Karpas-422 (cell line): ENCODE data around the genes CHCT1, KCNH6 and MAP3K3.

DNA sequence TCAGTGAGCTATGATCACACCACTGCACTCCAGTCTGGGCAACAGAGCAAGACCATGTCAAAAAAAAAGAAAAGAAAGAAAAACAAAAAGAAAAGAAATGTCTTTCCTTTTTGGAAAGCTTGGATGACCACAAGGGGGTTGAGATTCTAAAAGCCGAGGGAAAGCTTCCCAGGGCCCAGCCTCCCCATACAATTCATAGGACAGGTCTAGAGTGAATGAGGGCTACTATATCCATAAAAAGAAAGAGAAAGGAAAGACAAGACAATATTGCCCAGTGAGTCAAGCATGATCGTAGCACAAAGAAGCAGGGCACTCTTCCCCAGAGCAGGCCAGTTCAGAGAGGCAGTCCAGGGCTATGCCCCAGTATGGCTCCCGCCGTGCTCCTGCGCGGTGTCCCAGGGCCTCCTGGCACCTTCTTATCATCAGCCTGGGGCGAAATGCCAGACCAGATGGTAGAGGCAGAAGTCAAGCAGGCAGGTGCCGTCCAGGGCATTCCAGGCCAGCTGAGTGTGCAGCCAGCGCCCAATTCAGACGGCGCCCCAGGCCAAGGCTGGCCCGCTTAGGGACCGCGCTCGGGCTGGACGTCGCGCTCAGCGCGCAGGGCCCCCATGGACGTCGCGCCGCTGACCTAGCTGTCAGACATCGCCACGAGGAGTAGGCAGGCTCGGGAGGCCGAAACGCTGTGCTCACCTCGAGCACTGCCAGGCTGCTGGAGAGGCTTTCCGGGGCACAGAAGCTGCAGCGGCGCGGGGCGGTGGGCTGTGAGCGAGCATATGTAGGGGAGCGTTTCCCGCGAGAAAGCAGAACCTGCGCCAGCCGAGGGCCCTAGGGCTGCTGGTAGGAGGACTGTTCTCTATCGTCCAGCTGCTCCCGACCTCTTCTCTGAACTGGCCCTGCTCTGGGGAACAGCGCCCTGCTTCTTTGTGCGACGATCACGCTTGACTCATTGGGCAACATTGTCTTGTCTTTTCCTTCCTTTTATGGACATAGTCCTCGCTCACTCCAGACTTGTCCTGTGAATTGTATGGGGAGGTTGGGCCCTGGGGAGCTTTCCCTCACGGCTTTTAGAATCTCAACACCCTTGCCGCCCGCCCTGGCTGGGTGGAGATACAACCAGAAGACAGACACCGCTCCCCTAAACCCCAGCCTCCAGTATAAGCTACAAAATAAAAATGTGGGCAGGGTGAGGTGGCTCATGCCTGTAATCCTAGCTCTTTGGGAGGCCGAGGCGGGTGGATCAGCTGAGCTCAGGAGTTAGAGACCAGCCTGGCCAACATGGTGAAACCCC, 8.6 kb upstream of the CA4 start:
- PRO-cap = no peak
- RAMPAGE, long total RNA = no peak

DNA sequence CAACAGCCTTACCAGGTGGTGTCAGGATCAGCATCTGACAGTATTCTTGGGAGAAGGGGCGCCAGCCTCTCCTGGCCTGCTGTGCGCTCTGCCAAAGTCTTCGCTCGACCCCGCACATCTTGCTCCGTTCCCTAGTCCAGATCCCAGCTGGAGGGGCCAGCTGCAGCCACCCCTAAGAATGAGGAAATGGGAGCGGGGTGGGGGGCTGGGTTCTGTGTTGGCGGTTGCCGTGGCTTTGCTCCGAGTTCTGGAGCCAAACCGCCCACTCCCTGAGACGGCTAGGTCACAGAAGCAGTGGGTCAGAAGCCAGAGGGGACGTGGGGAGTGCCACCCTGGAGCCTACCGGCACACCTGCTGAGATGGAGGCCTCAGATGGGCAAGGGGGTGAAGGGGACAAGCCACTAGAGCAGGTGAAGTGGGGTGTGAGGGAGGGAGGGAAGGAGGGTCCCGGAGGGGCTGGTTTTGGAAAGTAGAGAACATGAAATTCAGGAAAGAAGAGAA, at the start of gene CHCT1:
Gene CHCT1, plus strand, starts transcription at position 256 of the 501 bp plus-strand sequence.
- PRO-cap = no peak
- RAMPAGE, long total RNA = no peak

- PRO-cap = bidirectional peak, plus-strand start at chr17:60600331, minus-strand start at chr17:60599976
- RAMPAGE, long total RNA = no peak
Observed at GRCh38 chr17:60599866-60600127, 196 bp upstream of the PPM1D start.

DNA sequence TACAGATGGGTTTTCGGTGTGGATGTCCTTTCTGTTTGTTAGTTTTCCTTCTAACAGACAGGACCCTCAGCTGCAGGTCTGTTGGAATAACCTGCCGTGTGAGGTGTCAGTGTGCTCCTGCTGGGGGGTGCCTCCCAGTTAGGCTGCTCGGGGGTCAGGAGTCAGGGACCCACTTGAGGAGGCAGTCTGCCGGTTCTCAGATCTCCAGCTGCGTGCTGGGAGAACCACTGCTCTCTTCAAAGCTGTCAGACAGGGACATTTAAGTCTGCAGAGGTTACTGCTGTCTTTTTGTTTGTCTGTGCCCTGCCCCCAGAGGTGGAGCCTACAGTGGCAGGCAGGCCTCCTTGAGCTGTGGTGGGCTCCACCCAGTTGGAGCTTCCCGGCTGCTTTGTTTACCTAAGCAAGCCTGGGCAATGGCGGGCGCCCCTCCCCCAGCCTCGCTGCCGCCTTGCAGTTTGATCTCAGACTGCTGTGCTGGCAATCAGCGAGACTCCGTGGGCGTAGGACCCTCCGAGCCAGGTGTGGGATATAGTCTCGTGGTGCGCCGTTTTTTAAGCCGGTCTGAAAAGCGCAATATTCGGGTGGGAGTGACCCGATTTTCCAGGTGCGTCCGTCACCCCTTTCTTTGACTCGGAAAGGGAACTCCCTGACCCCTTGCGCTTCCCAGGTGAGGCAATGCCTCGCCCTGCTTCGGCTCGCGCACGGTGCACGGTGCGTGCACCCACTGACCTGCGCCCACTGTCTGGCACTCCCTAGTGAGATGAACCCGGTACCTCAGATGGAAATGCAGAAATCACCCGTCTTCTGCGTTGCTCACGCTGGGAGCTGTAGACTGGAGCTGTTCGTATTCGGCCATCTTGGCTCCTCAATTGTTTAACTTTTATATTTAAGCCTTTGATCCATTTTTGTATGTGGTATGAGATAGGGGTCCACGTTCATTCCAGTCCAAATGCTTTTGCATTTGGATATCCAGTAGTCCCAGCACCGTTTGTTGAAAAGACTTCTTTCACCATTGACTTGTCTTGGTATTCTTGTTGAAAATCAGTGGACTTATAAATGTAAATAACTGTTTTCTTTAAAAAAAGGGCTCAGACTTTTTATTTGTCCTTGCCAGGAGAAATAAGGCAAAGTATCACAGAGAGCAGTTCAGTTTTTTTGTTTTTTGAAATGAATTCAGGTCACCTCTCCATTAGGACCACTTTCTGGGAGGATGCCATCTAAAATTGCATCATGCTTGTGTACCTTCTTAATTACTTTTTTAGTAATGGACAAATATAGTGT, 209.4 kb downstream of the BCAS3 start:
- PRO-cap = no peak
- RAMPAGE, long total RNA = no peak

GRCh38 chr17:61069684-61070007, 330.0 kb upstream of the TBX2 start:
- PRO-cap = no peak
- RAMPAGE, long total RNA = no peak

GRCh38 chr17:61251965-61252582, 147.6 kb upstream of the TBX2 start:
- PRO-cap = no peak
- RAMPAGE, long total RNA = no peak

DNA sequence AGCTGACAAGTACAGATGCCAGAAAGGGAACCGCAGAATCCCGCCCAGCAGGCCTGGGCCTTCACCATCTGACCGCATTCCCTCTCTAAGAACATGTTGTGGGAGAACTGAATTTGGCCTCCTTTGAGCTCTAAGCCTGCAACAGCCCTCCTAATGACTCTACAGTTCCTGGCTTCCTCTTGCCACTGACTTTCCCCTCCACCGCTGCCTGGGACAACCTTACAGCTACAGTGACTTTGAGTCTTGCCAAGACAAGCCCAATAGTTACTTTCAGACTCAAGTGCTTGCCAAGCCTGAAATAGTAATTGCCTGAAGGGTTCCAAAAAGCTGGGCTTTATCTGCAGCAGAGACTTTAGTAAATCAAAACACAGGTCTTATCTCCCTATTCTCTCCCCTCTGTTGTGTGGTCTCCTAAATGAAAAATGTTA, 85.3 kb upstream of the TBX2 start:
- PRO-cap = no peak
- RAMPAGE, long total RNA = no peak

GRCh38 chr17:61322180-61323020, 77.2 kb upstream of the TBX2 start:
- PRO-cap = no peak
- RAMPAGE, long total RNA = no peak

DNA sequence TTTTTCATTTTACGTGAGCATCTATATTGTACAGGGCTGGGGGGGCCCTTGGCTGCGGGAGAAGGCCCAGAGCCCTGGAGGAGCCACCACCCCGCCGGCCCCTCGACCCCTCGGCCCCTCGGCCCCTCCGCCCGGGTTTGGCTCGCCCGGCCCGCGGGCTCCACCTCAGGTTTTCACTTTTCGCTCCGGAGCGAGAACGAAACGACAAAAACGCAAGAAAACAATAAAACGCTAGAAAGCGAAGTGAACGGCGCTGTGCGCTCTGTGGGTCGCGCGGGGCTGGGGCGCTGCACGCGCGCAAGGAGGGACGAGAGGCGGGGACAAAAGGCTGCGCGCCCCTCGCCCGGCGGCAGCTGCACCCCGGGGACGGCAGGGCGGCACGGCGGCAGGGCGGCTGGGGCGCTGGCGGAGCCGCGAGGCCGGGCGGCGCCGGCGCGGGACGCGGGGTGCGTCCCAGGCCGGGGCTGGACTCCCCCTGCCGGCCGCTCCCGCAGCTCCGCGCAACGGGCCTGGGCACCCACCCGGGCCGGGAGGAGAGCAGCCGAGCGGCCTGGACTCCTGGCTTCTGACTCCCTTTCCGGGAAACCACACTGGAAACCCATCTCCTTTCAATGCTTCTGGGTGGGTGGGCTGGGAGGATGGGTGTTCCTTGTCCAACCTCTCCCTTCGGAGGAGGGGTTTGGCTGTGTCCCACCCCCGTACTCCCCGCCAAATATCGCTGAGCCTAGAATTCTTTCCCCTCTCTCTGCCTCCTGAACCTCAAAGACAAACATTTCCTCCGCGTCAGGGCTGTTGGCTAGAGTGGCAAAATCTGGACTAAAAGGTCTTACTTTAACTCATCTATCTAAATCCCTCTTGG, 9.8 kb downstream of the TBX2 start:
- PRO-cap = no peak
- RAMPAGE, long total RNA = no peak

GRCh38 chr17:61416680-61417431, 17.2 kb downstream of the TBX2 start:
- PRO-cap = no peak
- RAMPAGE, long total RNA = no peak

DNA sequence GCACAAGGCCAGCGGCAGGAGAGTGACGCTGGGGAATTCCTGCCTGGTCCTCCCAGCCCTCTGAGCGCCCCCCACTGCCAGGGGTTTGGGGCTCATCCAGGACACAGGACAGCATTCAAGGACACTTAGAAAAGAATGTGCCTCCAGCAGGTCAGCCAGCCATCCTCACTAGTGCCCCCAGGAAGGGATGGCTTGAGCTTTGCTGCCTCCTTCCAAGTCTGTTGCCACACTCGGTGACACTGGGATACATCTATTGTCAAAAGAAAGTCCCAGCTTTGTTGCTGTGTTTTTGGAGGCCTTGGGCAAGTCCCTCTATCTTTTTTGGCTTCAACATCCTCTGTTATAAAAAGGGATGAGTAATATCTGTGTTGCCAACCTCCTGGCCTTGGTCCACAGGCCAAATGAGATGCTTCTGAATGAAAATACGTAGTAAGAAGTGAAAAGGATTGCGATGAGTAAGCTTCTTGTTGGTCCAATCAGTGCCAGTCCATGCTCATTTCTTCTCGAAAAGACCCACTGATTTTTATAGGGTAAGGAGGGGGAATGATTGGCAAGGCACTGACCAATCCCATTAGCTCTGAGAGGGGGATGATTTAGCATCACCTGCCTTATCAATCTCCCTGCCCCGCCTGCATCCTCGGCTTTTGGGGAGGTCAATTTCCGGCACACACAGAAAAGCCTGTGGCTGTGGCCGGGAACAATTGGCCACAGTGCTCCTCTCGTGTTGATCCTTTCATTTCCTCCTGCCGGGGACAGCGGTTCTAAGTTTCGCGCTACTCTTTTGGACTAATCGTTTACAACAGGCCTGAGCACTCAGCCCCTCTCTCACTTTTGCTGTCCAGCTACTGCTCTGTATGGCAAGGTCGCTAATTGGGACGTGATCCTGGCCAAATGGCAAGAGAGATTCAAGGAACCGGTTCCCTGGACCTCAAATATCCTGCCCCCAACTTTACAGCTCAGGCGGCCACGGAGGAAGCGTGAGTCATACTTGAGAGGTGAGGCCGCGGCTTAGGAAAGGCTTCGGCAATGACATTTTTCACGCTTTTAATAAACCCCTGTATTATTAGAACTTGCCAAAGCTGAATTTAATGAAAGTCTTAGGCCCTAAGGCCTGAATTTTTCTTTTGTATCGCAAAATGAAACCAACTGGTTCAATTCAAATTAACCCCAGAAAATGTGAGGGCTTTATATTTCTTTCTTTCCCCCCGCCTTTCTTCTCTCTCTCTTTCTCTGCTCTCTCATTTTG, 43.0 kb downstream of the TBX4 start:
- PRO-cap = no peak
- RAMPAGE, long total RNA = no peak

DNA sequence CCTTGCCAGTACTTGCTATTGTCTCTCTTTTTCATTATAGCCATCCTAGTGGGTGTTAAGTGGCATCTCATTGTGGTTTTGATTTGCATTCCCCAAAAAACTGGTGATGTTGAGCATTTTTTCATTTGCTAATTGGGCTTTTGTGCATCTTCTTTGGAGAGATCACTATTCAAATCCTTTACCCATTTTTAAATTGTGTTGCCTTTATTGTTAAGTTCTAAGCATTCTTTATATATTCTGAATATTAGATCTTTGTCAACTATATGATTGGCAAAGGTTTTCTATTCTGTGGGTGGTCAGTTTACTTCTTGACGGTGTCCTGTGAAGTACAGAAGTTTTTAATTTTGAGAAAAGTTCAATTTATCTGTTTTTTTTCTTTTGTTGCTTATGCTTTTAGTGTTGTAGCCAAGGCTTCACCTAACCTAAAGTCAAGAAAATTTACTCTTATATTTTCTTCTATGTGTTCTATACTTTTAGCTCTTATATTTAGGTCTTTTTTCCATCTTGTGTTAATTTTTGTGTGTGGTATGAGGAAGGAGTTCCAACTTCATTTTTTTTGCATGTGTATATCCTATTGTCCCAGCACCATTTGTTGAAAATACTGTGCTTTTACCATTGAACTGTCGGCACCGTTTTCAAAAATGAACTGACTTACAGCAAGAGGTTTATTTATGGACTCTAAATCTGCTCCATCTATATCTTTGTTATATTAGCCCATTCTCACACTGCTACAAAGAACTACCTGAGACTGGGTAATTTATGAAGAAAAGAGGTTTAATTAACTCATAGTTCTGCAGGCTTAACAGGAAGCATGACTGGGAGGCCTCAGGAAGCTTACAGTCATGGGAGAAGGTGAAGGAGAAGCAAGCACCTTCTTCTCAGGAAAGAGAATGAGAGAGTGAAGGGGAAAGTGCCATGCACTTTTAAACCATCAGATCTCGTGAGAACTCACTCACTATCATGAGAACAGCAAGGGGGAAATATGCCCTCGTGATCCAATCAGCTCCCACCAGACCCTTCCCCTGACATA, 65.2 kb downstream of the TLK2 start:
- PRO-cap = no peak
- RAMPAGE, long total RNA = no peak

- PRO-cap = no peak
- RAMPAGE, long total RNA = no peak
Observed at GRCh38 chr17:62616275-62616678, 11.2 kb upstream of the MRC2 start.

GRCh38 chr17:62692161-62693264, 65.0 kb downstream of the MRC2 start:
- PRO-cap = no peak
- RAMPAGE, long total RNA = no peak

DNA sequence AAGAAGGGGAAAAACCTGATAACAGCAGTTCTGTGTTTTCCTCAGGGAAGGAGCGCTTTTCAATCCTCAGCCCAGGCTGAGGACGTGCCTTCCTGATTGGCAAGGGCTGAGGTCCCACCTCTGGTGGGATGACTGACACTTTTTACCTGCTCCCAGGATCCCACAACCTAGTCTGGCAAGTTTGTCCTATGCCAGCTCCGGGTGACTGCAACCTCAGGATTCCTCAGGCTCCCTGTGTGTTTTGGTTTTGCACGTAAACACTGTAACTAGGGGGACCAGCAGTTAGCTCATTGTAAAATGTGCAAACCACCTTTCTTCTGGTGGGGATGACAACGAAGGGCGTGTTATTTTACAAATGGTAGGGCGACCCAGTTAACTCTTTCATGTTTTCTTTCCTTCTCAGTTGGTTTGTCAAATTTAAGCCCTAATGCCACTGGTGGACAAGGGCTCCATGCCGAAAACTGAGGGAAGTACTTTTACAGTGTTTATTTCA, 7.5 kb downstream of the MARCHF10 start:
- PRO-cap = no peak
- RAMPAGE, long total RNA = no peak

GRCh38 chr17:63116851-63117560, 151.0 kb downstream of the TANC2 start:
- PRO-cap = no peak
- RAMPAGE, long total RNA = no peak

DNA sequence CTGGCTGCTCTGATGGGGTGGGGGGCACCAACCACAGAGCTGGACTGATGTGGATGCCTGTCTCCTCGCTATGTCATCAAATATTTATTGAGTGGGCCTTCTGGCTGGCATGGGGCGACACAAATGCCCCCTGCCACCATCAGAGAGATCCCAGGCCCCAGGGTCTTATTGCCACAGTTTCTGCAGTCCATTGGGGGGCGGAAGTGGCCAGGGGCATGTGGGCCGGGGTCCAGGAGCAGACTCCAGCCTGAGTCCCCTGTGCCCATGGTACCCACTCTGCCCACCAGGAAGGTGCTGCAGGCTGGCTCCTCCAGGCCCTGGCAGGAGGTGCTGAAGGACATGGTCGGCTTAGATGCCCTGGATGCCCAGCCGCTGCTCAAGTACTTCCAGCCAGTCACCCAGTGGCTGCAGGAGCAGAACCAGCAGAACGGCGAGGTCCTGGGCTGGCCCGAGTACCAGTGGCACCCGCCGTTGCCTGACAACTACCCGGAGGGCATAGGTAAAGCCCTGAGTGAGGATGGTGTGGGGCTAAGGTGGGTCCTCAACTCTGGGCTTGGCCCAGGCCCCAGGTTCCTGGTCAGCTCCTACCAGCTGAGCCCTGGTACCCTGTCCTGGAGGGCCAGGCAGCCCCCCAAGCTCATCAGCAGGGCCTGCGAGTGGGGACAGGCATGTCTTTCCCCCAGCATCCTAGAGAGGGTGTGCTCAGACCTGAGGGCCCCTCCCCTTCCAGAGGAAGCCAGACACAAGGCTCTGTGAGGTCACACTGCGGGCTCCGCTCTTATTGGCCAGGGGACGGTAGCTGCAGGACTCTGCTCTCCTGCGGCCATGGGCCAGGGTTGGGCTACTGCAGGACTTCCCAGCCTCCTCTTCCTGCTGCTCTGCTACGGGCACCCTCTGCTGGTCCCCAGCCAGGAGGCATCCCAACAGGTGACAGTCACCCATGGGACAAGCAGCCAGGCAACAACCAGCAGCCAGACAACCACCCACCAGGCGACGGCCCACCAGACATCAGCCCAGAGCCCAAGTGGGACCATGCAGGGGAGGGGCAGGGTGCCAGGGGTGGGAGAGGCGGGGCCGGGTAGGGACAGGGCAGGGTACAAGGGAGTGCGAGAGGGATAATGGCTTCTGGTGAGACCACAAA, 7.6 kb downstream of the ACE start:
- PRO-cap = no peak
- RAMPAGE, long total RNA = no peak

GRCh38 chr17:63522893-63523658, at the start of gene KCNH6:
TSS of gene KCNH6 (plus strand) at chr17:63523358.
- PRO-cap = no peak
- RAMPAGE, long total RNA = no peak

- PRO-cap = bidirectional peak, plus-strand start at chr17:63622245, minus-strand start at chr17:63621903; unidirectional peak, plus-strand start at chr17:63622427
- RAMPAGE, long total RNA = no peak
Observed at GRCh38 chr17:63621792-63622632, at the start of gene MAP3K3. TSS of gene MAP3K3 (plus strand) at chr17:63622417.

GRCh38 chr17:63675767-63676459, 24.0 kb downstream of the LIMD2 start:
- PRO-cap = no peak
- RAMPAGE, long total RNA = no peak